Skin of body (tissue), 2 donors: ENCODE measurements around the genes ELAPOR1 and SARS1.

GRCh38 chr1:101307911-101308428 is 71.2 kb downstream of the S1PR1 start:
- RAMPAGE, long total RNA = no peak

DNA sequence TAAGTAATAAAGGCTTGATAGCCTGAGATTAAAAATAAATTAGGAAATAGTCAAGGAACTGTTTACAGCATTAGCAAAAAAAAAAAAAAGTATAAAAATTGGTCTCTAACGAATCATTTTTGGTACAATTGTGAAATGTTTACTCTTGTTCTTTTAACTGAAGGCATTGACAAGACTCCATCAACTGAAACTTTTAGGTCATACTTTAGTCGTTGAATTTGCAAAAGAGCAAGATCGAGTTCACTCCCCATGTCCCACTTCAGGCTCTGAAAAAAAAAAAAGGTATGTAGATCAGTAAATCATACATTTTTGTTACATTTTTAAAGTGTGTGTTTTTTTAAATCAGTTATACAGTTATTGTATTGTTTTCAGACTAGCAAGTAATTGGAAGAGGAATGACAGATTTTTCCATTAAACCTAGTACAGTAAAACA is 8.1 kb downstream of the RNPC3 start:
- RAMPAGE, long total RNA = no peak

GRCh38 chr1:105631904-105632651 is 1424.4 kb upstream of the PRMT6 start:
- RAMPAGE, long total RNA = no peak

GRCh38 chr1:105632652-105633040 is 1423.8 kb upstream of the PRMT6 start:
- RAMPAGE, long total RNA = no peak

DNA sequence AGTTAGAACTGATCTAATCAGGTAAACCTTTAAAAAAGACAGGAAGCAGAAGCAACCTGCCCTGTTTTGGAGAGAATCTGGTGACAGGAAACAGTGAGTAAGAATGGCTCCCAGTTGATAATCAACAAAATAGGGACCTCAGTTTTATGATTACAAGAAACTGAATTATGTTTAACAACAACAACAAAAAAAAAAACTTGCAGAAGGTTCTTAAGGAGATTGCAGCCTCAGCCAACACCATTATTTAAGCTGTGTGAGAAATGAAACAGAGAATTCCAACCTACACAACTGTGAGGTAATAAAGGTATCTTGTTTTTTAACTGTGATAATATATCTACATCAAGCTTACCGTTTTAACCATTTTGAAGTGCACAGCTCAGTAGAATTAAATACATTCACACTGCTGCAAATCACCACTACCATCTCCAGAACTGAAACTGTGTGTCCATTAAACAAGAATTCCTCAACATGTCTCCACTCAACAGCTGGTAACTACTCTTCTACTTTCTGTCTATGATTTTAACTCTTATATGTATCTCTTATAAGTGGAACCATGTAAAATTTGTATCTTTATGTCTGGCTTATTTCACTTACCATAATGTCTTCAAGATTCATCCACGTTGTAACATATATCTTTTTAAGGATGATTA is 608.6 kb upstream of the PRMT6 start:
- RAMPAGE, long total RNA = no peak

- RAMPAGE, long total RNA = no peak
These were observed 58.0 kb upstream of the PRMT6 start for GRCh38 chr1:106998249-106999062.

DNA sequence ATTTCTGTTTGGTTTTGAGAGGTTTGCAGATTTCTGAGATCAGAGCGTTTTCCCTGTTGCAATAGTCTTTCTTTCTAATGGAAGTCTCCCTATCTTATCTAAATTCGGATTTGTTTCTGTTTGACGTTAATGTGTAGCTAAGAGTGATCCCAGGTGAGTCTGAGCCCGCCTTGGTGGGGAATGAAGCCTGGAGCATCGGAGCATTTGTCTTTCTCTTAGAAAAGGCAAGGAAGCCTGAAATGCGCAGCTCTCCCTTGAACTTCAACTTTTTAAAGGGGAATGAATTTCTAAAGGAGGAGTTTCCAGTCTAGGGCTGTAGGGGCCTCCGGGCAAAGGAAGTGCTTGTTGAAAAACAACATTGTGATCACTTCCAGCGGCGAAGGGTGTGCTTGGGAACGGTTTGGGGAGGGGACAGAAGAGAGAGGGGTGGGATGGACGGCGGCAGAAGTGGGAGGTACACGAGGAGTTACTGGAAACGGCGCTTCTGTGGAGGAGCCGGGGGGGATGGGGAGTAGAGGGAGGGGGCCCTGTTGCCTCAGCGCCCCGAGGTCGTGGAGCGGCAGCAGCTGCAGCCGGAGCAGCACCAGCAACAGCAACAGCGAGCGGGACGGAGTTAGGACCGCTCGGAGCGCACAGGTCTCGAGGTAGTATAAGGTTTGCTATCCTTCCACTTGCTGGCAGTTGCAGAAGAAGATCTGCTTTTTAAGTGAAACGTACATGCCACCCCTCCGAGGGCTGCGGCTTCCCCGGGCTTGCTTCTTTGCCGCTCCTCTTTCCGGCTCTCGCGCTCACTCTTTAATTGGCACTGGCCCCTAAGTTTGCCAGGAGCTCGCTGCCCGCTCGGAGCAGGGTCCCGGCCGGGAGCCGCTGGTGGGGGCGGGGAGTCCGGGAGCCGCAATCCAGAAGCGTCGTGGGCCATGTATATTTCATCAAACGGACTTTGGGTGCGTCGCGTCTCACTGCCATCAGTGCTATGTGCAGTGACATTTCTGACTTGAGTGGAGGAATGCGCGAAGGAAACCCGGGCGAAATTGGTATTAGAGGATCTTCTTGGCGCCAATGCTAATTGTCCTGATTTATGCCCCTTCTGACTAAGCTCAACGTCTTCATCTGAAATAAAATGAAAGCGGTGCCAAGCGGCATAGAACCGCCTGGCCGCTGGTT is 901 bp upstream of the NTNG1 start:
- RAMPAGE, long total RNA = no peak

DNA sequence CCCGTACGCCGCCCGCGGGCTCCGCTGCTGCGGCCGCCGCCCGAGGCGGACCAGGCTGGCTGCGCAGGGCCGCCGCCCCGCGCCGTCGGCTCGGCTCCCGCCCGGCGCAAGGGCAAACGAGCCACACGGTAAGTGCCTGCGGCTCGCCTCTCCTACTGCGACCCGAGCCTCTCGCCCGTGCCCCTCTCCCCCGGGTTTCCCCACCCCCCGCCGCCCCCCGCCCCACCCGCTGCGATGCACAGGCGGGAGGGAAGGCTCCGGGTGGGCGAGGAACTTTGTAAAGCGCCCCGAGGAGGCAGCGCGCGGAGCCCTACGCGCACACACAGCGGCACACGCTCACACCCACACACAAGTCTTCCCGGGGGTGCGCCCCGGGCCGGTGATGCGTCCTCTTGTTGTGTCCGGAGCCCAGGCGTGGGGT is 503 bp downstream of the NTNG1 start:
- RAMPAGE, long total RNA = no peak

DNA sequence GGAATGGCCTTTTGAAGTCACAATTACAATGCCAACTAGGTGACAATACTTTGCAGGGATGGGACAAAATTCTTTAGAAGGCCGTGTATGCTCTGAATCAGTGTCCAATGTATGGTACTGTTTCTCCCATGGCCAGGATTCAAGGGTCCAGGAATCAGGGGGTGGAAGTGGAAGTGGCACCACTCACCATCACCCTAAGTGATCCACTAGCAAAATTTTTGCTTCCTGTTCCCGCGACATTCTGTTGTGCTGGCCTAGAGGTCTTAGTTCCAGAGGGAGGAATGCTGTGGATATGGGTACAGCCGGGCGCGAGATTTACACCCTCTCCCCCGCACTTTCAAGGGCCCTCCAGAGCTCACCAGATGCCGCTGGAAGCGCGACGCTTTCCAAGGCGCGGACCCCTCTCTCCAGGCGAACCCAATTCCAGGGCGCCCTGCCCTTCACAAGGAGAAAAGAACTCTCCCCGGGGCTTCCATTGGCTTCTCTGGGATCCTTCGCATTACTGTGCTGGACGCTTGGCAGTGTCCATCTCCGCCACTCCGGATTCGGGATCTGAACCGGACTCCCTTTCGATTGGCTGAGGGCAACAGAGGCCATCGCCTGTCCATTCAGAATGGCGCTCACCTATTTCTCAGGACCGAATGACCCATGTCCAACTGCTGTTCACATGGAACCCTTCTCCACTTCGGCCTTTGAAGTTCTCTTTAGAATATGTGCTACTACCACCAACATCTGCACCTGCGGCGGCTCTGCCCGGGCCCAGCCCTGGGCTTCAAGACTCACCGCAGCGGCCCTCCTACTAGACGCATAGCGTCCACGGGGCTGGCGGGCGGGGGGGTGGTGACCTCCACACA is 394.6 kb downstream of the VAV3 start:
- RAMPAGE, long total RNA = no peak

DNA sequence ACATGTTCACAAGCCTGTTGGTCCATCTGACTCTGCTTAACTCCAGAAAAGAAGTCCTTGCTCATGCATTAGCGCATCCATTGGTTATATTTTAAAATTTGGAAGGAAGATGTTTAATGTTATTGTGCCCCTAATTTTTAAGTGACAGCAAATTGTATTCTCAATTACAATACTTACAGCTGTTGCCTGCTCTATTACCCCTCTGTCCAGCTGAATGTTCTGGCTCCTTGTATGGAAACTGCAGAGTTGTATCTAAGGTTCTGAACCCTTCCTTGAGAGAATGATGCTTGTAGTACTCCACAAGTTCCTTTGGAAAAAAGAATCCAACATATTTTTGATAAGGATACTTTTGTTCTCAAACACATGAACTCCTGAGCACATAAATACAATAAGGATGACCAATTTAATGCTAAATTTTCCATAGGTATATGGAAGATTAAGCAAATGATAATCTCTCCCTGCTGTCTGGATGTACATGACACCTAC is 368.9 kb downstream of the VAV3 start:
- RAMPAGE, long total RNA = no peak

DNA sequence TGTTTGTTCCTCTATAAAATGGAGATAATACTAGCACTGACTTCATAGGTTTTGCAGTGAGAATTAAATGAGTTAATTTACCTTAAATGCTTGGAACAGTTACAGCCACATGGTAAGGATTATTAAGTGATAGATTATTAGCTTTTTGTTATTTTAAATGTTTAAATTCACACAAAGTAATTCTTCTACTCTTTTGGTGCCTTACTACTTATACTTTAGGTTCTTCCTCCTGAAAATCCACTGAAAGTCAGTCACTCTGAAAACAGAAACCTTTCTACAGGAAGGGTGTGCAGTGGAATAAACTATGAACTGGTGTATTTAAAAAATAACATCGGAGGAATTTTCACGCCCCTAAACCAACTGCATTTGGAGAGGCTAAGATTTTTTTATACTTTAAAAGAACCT is 279.7 kb downstream of the VAV3 start:
- RAMPAGE, long total RNA = no peak

- RAMPAGE, long total RNA = no peak
These were observed 20.8 kb downstream of the HENMT1 start for GRCh38 chr1:108640073-108640594.

DNA sequence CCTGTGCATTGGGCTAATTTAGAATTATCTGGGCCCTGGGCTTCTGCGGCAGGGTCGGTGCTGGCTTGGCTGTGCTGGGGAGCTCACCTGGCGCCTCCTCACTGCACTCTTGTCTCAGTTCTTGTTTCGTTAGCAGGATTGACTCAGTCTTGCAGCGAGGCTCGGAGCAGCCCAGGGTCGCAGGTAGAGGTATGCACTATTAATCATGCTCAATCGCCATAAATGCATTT is 1.3 kb downstream of the PRPF38B start:
- RAMPAGE, long total RNA = no peak

DNA sequence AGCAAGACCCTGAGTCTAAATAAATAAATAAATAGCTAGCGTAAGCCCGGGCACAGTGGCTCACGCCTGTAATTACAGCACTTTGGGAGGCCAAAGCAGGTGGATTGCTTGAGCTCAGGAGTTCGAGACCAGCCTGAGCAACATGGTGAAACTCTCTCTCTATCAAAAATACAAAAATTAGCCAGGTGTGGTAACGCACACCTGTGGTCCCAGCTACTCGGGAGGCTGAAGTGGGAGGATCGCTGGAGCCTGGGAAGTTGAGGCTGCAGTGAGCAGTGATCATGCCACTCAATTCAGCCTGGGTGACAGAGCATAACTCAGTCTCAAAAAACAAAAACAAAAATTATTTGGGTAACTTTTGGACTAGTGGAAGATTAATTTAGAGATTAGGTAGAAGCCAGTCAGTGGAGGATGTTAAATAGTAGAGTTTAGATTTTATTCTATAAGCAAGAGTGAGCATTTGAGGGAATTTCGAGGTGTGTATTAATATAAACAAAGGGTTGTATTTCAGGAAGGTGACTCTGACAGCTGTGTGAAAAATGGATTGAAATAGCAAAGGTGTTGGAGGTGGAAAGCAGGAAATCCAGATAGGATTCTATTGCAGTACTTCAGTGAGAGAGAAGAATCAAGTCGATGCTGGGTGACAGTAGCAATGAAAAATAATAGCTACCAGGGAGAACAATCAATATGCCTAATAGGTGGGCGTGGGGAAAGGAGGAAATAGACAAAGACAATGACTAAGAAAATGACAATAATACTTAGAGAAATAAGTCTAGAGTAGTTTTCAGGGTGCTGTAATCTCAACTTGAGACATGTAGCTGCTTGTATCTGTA is 2.2 kb downstream of the STXBP3 start:
- RAMPAGE, long total RNA = no peak

DNA sequence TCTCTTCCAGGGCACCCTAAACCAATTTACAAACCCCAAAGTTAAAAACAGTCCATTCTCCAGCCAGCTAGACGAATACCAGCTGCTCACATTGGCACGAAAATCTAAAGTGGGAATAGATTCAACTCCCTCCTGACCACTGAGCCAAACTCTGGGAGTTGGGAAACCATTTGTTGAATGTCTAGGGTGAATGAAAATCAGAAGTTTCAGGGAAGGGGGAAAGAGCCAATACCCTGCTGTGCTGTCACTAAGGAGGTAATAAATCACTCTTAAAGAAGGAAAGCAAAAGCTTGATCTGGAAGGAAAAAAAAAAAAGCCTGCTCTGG is 42.2 kb downstream of the AKNAD1 start:
- RAMPAGE, long total RNA = no peak

- RAMPAGE, long total RNA = no peak
These were observed 9.9 kb downstream of the CLCC1 start for GRCh38 chr1:108953187-108953896.

- RAMPAGE, long total RNA = no peak
These were observed 1.1 kb downstream of the TMEM167B start for GRCh38 chr1:109091512-109092168.

- RAMPAGE, long total RNA = no peak
These were observed at the start of gene ELAPOR1 for GRCh38 chr1:109113585-109114660. Gene ELAPOR1 (plus strand): TSS chr1:109114115.

GRCh38 chr1:109133923-109134344 is 20.0 kb downstream of the ELAPOR1 start:
- RAMPAGE, long total RNA = no peak

- RAMPAGE, long total RNA = start-site peak on the plus strand at chr1:109213912-109213975, 2,183 and 164 reads in 2 replicates
These were observed at the start of gene SARS1 for GRCh38 chr1:109213684-109214241. Gene SARS1 (plus strand): TSS chr1:109213918.